NALM6 (cell line): ENCODE results near the genes NDUFC2 and ALG8.

GRCh38 chr11:77725387-77725771, 87.8 kb upstream of the CLNS1A start:
- PRO-cap, result no peak

DNA sequence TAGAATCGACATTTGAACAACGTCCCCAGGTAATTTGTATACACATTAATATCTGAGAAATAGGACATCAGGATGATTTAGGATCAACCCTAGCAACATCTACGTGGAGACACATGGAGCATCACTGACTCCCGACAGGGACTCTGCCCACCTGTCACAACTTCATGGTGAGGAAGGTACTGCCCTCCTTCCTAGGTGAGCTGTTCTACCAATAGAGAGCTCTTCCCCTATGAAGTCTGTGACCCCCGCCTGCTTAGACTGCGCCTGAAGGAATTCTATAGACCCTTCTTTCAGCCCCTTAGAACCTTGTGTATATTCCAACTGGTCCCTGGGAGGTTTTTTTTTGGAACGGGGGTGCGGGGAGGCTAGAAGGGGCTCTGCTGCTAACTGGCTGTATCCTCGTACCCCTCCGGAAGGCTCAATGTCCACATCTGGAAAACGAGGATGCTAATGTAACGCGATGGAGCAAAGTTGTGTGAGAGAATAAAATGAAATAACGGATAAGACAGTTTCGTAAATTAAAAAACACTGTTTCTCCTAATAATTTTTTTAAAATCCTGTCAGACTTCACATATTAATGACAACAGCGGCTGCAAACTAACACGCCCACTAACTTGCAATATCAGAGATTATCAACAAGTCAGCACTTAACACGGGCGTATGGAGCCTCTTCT, 492 bp downstream of the INTS4 start:
- PRO-cap, result no peak

DNA sequence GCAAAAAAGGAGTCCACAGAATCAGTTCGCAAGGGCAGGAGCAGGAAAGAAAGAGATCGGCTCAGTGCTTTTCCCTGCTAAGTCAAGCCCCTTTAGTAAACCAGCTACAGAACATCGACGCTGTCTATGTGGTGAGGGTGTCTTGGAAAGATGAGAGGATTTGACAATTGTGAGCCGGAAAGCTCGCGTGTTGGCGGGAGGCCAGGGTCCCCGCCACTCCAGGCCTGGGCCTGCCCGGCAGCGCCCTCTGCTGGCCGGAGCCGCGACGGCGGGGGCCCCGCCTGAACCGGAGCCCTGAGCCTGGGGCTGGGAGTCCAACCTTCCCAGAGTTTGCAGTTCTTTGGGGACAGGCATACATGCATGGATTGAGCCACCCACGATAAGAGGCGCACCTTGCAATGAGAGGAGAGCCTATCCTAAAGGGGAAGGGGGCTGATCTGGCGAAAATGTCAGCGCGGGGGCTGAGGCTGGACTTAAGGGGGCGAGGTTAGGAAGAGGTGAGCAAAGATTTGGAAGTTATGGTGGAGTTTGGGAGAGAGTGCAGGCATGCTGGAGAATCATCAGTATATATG, 17.4 kb upstream of the THRSP start:
- PRO-cap, result no peak

GRCh38 chr11:78051087-78052006, 12.3 kb upstream of the THRSP start:
- PRO-cap, result no peak

- PRO-cap, result unidirectional peak, plus-strand start at chr11:78079716; bidirectional peak, plus-strand start at chr11:78079979, minus-strand start at chr11:78079862
Measured at GRCh38 chr11:78079527-78080182, at the start of gene NDUFC2. NDUFC2 (minus strand) TSS chr11:78079862.

GRCh38 chr11:78081464-78082199, 2.0 kb upstream of the NDUFC2 start:
- PRO-cap, result no peak

DNA sequence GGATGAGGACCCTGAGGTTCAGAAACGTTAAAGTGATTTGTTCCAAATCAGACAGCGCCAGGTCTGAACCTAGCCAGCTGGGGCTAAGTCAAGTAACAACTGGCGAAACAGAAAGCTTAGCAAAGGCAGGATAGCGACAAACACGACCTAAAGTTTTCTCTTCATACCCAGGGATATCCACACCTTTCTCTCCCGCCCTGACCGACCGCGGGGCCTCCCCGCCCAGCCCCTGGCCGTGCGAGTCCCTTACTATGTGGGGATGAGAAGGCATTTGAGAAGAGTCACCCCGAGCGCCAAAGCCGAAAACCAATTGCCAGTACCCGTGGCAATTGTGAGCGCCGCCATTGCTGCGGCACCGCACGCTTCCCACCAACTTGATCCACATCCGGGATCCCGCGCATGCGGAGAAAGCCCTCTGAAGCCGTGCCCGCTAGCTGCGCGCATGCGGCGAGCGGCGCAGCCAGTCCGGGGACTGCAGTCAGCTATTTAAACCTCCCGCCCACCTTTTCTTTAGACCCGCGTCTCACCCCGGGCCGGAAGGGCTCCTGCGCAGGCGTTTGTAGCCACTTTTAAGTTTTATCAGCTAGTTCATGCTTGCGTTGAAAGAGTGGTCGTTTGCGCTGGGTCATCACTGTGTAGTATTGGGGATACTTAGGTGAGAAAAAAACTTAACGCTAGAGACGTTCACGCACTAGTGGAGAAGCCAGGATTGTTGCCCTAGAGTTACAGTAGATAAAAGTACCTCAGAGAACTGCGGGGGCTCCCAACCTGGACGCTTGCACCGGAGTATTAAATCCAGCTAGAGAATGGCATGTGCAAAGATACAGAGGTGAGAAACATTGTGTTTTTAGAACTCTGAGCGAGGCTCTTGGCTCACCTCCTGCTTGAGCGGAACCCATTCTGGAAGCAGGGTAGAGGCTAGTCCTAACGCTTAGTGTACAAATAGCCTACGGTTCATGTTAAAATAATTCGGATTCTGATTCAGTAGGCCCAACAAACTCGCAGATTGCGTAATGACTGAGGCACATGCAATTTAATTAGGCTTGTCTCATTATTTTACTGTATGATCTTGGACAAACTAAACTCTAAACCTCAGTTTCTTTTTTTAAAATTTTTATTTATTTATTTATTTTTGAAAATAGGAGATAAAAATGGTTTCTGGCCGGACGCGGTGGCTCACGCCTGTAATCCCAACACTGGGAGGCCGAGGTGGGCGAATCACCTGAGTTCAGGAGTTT, at the start of gene ALG8:
TSS of gene ALG8 (minus strand) at position 383 of the 1,238 bp plus-strand sequence.
- PRO-cap, result bidirectional peak, plus-strand start at position 536 of the sequence, minus-strand start at position 383 of the sequence; bidirectional peak, plus-strand start at position 789 of the sequence, minus-strand start at position 791 of the sequence

- PRO-cap, result no peak
Measured at GRCh38 chr11:78217783-78219006, 29.5 kb downstream of the USP35 start.

GRCh38 chr11:78400832-78401389, 16.7 kb downstream of the GAB2 start:
- PRO-cap, result no peak

GRCh38 chr11:78429519-78430149, 12.0 kb upstream of the GAB2 start:
- PRO-cap, result bidirectional peak, plus-strand start at chr11:78429888, minus-strand start at chr11:78429809

DNA sequence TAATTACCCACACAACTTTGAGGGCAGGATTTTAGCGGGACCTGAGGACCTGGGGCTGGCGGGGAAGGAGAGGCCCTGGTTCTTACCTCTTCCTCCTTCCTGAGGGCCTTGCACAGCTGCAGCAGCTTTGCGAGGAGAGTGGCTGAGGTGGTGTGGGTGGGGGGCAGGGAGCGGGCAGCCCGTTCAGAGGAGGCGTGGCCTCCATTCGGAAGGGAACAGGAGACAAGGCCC, 76.4 kb upstream of the NARS2 start:
- PRO-cap, result no peak

GRCh38 chr11:78661993-78662247, 87.3 kb upstream of the NARS2 start:
- PRO-cap, result no peak

DNA sequence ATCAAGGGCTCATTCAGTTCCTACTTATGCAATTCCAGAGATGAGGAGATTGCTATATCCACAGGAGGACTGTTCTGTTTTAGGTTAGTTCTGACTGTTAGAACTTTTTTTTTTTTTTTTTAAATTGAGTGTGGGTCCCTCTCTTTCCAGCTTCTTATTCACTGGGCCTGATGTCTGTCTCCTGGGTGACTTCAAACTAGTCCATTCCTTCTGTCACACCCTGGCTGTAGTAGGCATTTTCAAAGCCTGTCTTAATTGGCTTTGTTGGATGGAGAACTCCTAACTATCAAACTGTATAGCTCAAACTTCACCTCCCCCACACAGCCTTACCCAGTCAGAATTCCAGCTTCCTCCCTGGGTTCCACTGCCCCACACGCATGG, 159.7 kb upstream of the NARS2 start:
- PRO-cap, result no peak

DNA sequence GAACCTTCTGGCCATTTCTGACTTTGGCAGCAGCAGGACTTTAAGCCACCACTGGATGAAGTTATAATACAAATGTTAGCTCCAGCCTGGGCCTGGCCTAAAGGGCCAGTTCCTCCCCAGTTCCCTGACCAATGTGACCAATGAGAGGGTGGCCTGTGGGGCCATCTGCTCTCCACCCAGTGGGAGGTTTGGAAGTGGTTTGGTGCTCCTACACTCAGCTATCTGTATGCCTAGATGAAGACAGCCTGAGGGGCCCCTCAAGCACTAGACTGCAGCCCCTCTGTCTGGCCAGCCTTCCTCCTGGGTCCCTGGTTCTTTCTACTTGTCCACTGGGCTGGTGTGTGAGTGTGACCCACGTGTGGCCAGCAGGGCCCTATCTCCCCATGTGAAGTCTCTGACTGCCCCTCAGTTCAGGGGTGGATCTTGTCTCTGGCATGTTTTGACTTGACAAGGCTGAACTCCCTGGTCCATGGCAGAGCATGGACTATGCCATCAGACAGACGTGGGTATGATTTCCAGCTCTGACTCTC, 254.2 kb upstream of the NARS2 start:
- PRO-cap, result no peak

- PRO-cap, result no peak
Measured at GRCh38 chr11:78833098-78833348, 258.4 kb upstream of the NARS2 start.

DNA sequence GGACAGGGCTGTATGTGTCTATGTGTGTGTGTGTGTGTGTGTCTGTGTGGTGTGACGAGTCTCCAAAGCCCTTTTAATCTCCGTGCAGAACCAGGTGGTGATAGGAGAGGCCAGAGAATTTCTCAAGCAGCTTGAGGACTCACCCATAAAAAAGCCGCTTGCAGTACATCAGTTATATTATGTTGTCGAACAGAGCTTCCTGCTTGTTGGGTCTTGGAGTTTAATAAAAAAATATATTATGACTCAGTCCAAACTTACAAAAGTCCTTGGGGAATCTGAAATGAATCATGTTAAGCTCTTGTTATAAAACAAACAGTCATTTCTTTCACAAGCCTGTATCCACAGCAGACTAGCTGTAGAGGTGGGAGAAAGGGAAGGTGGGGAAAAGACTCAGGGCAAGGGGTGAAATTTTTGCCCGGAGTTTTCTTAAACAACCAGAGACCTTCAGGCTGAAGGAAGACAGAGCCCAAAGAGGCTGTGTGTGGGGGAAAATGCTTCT, 196.4 kb downstream of the TENM4 start:
- PRO-cap, result no peak

- PRO-cap, result no peak
Measured at GRCh38 chr11:82790992-82791761, 57.5 kb upstream of the FAM181B start.

DNA sequence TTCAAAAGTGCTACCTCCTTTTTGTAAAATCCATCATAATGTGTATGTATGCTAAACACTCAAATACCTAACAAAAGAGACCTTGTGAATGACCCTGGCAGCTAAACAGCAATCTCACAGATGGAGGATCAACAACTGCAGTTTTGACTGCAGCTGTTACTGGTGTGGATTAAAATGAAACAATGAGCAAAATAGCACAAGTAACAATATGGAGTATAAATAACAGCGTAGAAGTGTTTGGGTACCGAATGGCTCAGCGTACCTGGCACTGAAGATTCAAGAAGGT, 1.4 kb downstream of the CCDC90B start:
- PRO-cap, result bidirectional peak, plus-strand start at position 100 of the sequence, minus-strand start at position 116 of the sequence

- PRO-cap, result no peak
Measured at GRCh38 chr11:84658276-84658650, 968.9 kb downstream of the DLG2 start.

GRCh38 chr11:84802532-84802733, 824.7 kb downstream of the DLG2 start:
- PRO-cap, result no peak